ENCODE measurements around the gene PPP1R18.

- PRO-cap, 2 experiments = peak in 2 of 2 experiments; most common plus-strand start chr6:30686772 (in 2); most common minus-strand start chr6:30686640 (in 2)
Observed at GRCh38 chr6:30686323-30687094, at the start of gene PPP1R18. Gene PPP1R18, minus strand, starts transcription at chr6:30686645.

GRCh38 chr6:30687095-30687726 is 766 bp upstream of the PPP1R18 start:
- PRO-cap, 2 experiments = no peak in any of the 2 experiments

- PRO-cap, 2 experiments = no peak in any of the 2 experiments
Observed at GRCh38 chr6:30687727-30688404, 1.4 kb upstream of the PPP1R18 start.

GRCh38 chr6:30724597-30724990 is 4.4 kb downstream of the TUBB start:
- PRO-cap, 2 experiments = no peak in any of the 2 experiments

DNA sequence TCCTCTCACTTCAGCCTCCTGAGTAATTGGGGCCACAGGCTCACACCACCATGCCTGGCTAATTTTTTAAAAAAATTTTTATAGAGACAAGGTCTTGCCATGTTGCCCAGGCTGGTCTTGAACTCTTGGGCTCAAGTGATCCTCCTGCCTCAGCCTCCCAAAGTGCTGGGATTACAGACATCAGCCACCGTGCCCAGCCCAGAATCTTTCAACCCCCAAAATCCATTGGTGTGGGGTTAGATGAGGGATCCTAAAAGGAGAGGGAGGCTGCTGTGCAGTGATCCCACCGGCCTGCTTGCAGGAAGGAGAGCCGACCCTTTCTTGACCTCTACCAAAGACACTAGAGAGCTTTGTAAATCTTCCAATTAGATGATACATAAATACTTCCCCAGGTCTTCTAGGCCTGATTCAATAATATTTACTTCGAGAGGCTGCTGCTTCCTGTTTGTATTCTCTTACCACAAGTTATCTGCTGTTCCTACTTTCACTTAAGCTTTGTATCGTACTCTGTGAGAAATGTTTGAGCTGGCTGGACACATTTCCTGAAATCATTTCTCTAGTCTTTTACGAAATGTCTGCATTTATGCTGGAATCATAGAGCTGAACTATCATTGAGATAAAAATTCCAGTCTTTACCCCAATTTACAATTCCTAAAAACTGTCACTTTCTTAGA is 49.3 kb upstream of the IER3 start:
- PRO-cap, 2 experiments = peak in 2 of 2 experiments; most common plus-strand start position 503 of the sequence (in 2); most common minus-strand start position 352 of the sequence (in 1)

DNA sequence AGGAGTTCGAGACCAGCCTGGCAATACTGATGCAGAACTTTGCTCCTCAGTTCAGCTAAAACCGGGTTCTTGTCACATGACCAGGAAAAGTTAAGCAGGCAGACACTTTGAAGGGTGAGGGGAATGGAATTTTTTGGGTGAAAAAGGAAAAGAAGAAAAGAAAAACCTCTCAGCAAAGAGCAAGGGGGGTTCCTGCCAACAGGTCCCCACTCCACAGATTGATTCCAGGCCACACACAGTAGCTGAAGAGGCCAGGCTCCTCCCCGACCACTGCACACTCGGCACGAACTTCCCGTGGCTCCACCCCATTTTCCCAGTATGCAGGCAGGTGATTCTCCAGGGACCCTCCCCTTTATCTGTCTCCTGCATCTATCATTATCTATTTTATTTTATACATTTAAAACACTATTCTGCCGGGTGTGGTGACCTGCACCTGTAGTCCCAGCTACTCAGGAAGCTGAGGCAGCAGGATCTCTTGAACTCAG is 43.7 kb upstream of the DDR1 start:
- PRO-cap, 2 experiments = no peak in any of the 2 experiments

- PRO-cap, 2 experiments = no peak in any of the 2 experiments
Observed at GRCh38 chr6:30875953-30876590, 8.2 kb upstream of the DDR1 start.

DNA sequence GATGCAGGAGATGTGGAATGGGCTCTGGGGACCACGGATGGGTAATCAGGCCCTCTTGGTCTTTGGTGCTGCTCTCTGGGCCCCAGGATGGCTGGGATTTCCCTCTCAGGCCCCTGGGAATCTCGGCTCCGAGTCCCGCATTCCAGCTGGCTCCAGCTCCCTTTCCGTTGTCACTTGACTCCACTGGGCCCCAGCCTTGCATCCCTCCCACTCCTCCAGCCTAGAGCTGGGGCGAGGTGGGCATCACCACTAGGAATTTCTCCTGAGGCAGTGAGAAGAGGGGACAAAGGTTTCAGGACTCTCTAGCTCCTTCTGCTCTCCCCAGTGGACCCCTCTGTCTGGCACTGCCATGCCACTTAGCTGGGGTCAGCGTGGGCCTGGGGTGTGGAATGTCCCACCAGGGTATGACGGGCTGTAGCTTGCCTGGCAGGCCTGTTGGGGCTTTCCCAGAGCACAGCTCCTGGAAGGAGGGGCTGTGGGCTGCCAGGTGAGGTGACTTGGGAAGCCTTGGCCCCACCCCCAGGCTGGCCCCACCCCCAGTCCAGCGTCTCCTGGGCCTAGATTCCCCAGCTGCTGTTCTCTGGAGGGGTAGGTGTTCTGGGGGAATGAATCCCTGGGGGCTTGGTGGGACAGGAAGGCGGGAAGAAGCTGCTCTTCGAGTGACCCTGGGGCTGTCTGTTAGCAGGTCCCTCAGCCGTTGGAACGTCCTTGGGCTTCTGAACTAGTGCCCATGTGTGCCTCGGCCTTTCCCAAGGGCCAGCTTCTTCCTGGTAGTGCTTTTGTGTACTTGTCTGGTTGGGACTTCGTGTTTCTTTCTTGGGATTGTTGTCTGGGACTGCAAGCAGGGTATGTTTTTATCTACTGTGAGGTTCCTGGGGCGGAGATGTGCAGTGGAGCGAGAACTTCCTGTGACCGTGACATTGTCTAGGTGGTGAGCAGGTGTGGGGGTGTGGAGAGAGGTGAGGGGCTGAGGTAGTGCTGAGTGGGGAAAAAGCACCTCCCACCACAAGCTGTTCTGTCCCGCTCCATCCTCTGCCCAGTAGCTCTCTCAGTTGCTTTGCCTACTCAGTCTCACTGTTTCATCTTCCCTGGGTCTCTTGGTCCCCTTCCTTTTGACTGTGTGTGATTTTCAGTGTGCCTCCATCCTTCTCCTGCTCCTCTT is 1.5 kb upstream of the DDR1 start:
- PRO-cap, 2 experiments = no peak in any of the 2 experiments

DNA sequence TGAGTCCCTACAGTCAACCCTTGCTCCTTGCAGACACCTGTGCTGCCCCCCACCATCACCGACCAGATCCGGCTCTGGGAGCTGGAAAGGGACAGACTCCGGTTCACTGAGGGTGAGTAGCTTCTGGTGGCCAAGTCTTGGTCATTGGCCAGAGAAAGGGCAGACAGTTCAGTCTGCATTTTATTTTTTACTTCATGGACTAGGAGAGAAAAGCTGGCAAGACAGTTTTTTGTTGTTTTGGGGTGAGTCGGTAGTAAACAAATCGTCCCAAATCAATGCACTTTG is 820 bp upstream of the VARS2 start:
- PRO-cap, 2 experiments = no peak in any of the 2 experiments

- PRO-cap, 2 experiments = no peak in any of the 2 experiments
Observed at GRCh38 chr6:30914909-30916086, 1.3 kb downstream of the VARS2 start.

DNA sequence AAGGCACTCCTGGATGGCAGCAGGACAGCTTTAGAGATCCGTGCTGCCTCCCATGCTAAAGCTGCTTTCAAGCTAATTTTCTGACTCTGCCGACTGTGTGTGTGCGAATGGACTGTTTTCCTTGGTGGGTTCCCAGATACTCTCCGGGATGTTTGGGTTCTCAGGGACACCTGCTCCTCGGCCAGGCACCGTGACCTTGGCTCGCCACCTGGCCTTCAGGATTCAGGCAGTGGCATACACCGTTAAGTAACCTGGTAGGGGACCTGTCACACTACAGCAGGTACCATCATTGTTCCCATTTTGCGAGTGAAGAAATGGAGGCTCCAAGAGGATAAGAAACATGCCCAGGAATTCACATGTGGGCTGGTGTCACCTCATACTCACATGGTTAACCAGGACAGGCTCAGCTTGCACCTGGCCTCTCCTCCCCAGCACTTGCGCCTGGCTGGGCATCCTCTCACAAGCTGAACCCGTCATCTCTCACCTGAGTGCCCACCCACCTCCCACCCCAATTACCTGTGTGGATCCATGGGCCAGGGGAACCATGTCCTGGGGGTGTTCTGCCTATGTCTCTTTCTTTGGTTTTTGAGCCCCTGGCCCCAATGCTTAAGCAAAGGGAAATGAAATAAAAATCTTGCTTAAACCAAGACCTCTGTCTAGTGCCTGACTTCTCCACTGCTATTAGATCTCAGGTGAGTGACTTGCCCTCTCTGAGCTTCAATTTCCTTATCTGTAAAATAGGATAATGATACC is 1.5 kb downstream of the SFTA2 start:
- PRO-cap, 2 experiments = no peak in any of the 2 experiments

DNA sequence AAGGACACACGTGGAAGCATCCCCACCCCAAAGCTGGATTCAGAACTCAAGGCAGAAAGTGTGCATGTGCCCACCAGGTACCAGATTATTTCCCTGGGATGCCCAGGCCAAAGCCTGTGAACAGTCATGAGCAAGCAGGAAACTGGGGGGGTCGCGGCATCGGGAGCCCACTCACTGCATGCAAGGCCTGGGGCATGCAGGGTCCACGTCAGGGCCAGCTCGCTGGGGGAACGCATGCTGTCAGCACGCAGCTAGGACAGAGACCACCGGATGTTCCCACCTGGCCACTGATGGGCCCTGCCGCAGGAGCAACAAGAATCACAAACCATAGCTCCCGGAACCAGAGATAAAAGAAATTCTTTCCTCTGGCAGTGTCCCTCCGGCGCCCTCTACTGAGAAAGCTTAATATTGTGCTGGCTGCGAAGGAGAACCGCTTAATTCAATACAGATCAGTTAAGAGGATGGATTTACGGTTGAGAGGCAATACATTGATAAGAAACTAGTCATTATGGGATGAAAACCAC is 32.7 kb downstream of the C6orf15 start:
- PRO-cap, 2 experiments = no peak in any of the 2 experiments

- PRO-cap, 2 experiments = no peak in any of the 2 experiments
Observed at GRCh38 chr6:31086700-31087114, 25.7 kb downstream of the C6orf15 start.

GRCh38 chr6:31144270-31145464 is 5.8 kb upstream of the PSORS1C2 start:
- PRO-cap, 2 experiments = no peak in any of the 2 experiments

DNA sequence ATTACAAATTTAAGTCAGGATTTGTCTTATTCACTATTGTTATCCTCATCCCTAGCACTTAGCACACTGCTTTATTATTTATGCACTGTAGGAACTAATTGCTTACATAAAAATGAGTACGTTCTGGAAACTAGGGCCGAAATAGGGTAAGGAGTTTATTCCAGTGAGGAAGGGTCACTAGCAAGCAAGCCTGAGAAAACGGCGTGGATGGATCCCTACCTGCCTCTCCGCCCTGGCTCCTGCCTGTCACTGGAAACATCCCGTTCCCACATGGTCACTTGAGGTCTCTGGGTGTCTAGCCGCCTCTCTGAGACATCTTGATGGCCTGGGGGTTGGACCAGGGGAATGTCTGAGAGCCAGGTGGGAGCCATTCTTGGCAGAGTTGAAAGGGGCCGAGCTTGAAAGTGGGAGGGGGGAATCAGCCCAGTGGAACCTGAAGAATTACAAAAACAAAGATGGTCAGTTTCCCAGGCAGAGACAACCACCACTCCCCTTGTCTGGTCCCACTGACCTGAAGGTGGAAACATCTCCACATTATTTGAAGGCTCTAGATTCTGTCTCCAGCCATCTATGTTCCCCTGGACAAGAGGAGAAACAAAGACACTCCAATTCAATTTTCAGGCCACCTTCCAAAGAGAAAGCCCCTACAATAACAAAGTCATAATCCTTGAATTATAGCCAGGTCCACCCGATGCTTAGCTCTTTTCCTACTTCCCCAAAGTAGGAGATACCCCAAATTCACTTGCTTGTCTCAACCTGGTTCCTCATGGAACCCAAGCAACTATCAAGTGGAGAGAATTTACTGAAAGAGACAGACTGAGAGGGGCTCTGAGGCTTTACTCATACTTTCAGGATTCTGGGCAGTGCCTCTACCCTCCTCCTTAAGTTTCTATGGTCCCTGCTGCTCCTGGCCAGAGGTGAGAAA is 828 bp downstream of the CCHCR1 start:
- PRO-cap, 2 experiments = no peak in any of the 2 experiments

GRCh38 chr6:31203282-31203572 is 32.7 kb upstream of the POU5F1 start:
- PRO-cap, 2 experiments = no peak in any of the 2 experiments

DNA sequence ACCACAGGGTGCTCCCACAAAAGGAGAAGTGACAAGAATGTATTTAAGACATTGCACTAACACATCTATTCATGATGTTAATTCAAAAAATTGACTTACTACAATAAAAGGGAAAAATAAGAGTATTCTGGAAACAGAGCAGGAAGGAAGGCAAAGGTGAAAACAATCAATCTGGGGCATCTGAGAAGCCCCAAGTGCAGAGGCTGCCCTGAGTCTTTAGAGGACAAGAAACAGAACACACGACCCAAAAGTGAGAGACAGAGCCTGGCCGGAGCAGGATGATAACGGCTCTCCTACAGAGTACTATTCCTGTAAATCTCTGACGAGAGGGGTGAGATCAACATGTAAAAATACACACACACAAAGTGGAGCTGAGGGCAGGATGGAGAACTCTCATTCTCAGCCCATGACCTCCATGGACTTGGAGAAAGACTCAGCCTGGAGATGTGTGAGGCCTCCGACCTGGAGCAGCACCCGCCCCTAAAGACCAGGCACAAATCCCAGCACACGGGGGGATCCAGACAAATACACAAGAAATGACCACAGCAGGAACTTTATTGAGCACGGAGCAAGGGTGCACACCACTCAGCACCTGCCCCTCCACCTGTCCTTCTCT is 42.4 kb downstream of the HLA-C start:
- PRO-cap, 2 experiments = no peak in any of the 2 experiments

DNA sequence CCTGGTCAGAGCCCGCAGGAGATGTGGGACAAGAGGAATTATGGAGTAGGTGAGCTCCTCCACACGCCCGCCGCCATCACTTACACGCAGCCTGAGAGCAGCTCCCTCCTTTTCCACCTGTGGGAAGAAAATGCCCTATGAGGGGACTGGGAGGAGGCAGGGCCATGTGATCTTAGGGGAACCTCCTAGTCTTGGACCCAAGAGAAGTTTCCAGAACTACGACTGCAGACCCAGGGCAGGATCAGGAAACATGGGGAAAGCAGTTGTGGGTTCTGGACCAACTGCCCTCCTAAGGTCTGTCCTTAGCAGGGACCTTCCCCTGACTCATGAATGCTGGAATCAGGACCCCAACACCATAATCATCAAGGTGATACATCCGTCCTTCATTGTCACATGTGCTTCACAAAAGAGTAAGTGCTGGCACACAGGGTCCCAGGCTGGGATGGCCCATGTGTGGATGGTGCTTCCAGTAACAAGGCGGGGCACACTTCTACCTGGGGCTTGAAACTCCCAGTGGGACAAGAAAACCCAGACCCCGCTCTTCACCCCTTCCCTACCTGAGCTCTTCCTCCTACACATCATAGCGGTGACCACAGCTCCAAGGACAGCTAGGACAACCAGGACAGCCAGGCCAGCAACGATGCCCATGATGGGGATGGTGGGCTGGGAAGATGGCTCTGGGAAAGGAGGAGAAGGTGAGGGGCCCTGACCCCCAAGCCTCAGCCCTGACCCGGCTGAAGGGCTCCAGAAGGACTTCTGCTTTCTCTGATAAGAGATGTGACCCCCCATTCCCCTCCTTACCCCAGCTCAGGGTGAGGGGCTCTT is 2.3 kb downstream of the HLA-C start:
- PRO-cap, 2 experiments = peak in 1 of 2 experiments; most common minus-strand start position 219 of the sequence (in 1)

DNA sequence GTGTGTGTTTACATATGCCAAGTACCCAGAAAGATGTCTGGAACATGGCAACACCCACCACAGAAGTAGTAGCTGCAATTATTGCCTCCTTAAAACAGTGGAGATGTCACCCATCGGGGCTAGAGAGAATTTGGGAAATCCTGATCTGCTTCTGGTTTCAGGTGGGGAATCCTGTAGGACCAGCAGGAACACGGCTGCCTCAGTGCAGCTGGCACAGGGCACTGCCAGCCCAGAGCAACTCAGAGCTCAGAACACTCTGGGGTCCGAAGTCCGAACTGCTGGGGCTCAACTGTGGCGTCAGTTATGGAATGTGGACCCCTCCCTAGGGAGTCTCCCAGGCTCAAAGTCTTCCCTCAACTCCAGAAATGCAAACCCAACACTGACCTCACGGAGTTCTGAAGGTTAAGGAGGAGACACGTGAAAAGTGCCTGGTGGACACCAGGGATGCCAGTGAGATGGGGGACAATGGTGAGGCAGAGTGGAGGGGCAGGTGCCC is 21.4 kb upstream of the HLA-B start:
- PRO-cap, 2 experiments = no peak in any of the 2 experiments

- PRO-cap, 2 experiments = no peak in any of the 2 experiments
Observed at GRCh38 chr6:31531682-31532076, 2.9 kb downstream of the MCCD1 start.

Data from helper T cell (primary cell).